Measurements from ENCODE around the gene CCNB2.

DNA sequence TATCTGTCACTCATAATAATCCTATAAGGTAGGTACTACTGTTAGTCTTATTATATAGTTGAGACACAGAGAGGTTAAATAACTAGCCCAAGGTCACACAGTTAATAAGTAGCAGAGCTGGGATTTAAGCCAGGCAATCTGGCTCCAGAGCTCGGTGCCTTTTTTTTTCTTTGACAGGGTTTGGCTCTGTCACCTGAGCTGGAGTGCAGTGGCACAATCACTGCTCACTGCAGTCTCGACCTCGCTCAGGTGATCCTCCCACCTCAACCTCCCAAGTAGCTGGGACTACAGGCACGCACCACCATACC is 96.5 kb downstream of the LIPC start:
- RRBS = no CpG with 5 or more reads among the region's 4 CpGs

- RRBS = no CpG with 5 or more reads among the region's 4 CpGs
Observed at GRCh38 chr15:59030701-59031165, 43.3 kb downstream of the RNF111 start.

- RRBS = 3% methylated on average over 26 of the region's 71 CpGs
Observed at GRCh38 chr15:59104667-59105998, at the start of gene CCNB2. TSS of gene CCNB2 (plus strand) at chr15:59105146.

- RRBS = no CpG with 5 or more reads among the region's 10 CpGs
Observed at GRCh38 chr15:59315777-59316717, 56.6 kb downstream of the MYO1E start.

GRCh38 chr15:59336530-59337489 is 35.9 kb downstream of the MYO1E start:
- RRBS = no CpG with 5 or more reads among the region's 10 CpGs

GRCh38 chr15:59354589-59355018 is 18.1 kb downstream of the MYO1E start:
- RRBS = no CpG with 5 or more reads among the region's 5 CpGs

DNA sequence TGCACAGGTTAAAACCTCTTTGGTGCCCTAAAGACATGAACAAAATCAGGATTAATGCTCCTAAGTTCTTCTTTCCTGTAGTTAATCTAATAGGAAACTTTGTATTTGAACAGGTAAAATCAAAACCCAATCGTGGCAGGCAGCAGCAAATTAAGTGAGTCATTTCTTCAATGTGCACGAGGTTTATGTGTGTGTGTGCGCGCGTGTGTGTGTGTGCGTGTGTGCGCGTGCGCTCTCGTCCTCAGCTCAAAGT is 851 bp downstream of the FAM81A start:
- RRBS = no CpG with 5 or more reads among the region's 10 CpGs

GRCh38 chr15:59549635-59550168 is 61.9 kb upstream of the GCNT3 start:
- RRBS = no CpG with 5 or more reads among the region's 4 CpGs

DNA sequence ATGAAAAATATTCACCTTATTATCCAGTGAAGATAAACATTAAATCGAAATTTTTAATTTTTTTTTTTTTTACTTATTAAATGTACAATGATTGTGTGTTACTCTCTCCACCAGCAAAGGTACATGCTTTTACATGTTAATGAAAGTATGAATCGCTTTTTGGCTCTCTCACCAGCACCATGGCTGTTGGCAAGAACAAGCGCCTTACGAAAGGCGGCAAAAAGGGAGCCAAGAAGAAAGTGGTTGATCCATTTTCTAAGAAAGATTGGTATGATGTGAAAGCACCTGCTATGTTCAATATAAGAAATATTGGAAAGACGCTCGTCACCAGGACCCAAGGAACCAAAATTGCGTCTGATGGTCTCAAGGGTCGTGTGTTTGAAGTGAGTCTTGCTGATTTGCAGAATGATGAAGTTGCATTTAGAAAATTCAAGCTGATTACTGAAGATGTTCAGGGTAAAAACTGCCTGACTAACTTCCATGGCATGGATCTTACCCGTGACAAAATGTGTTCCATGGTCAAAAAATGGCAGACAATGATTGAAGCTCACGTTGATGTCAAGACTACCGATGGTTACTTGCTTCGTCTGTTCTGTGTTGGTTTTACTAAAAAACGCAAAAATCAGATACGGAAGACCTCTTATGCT is 79.2 kb upstream of the BNIP2 start:
- RRBS = no CpG with 5 or more reads among the region's 15 CpGs

GRCh38 chr15:59803224-59804159 is 114.4 kb upstream of the BNIP2 start:
- RRBS = no CpG with 5 or more reads among the region's 23 CpGs

DNA sequence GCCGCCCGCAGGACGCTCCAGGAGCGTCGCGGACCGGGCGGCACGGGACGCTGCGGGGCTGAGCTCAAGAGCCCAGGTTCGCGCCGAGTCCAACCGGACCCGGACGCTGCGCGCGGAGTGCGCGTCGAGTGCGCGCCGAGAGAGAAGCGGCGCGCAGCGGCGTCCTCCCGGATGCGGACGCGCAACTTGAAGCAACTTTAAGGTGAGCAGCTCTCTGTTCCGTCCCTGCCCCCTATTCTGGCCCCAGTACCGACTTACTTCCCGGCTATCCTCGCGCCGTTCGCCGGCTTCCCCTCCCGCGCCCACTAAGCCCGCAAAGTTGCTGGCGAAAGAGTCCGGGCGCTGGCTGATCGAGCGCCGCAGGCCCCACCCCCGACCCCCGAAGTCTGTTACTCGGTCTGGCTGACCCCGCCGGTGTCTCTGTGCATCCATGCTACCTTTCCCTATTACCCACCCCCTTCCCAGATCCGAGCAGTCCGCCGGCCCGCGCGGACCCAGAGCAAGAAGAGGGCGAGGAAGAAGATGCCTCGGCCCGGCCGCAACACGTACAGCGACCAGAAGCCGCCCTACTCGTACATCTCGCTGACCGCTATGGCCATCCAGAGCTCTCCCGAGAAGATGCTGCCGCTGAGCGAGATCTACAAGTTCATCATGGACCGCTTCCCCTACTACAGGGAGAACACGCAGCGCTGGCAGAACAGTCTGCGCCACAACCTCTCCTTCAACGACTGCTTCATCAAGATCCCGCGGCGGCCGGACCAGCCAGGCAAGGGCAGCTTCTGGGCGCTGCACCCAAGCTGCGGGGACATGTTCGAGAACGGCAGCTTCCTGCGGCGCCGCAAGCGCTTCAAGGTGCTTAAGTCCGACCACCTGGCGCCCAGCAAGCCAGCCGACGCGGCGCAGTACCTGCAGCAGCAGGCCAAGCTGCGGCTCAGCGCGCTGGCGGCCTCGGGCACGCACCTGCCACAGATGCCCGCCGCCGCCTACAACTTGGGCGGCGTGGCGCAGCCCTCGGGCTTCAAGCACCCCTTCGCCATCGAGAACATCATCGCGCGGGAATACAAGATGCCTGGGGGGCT is 670 bp downstream of the FOXB1 start:
- RRBS = 27% methylated on average over 60 of the region's 117 CpGs

DNA sequence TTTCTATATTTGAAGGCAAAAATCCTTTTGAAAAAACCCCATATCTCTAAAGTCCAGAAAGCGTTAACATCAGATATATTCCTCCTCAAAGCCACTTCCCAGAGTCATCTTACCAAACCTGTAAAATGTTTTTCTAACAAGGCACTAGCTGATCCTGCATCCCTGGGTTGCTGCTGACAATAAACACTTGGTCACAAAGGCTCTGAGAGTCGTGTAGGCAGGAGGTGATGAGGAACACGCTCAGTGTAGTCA is 73.3 kb downstream of the FOXB1 start:
- RRBS = no CpG with 5 or more reads among the region's 3 CpGs

DNA sequence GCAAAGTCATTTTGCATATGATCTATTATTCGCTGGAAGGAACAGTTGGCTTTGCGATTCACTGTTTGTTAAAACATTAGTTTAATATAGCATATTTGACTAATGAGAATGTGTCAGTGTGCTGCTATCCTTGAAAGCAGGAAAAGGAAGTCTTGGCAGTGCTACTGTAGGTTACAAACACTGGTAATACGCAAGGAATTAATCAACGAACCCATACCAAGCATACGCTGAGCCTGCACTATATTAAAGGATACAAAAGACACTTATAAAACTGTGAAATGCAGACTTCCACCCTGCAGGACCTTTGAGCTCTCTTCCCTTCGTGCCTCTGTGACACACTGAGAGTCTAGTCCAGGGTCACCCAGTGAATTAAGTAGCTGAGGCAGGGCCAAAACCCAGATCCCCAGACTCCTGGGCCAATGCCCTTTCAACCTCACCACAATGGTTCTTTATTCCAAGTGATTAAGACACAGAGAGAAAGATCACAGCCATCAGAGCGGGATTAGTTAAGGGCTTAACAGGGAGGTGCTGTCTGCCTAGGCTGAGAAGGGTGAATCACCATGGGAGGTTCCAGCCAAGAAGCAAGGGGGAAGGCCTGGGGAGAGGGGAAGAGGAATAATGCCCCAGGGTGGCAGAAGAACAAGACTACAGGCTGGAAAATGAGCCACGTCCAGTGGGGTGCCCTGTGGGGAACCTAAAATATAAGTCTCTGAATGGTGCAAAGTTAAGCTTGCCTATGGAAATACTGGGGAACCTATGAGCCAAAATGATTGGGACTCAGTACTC is 6.8 kb downstream of the ANXA2 start:
- RRBS = no CpG with 5 or more reads among the region's 8 CpGs

DNA sequence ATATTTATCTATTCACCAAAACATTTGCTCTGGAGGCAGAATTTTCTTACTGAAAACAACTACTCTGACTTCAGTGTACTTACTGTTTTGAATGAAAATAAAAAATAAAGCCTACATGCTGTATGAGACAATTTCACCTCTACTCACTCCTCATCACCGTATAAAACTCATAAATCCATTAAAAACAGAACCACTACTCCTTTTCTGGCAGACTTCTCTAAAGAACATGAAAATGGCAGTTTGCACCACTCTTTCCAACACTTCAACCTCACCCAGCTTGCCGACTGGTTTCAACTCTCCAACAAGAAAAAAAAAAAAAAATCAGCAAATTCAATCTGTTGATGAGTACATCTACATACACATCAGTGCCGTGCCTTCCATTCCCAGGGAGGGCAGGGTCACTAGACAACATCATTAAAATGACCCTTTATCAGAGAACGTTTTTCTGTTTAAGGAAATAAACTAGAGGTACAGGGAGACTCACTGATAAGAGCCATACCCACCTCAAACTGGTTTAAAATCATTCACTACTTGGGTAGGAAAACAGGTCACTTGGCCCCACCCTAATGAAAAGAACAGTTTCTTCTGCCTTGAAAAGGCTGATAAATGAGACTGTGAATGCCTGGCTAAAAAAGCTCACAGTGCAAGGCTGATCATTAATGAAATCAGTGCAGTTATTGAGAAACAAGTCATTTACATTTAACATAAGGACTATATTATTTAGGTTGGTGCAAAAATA is 6.0 kb downstream of the ANXA2 start:
- RRBS = no CpG with 5 or more reads among the region's 4 CpGs

GRCh38 chr15:60394925-60395779 is 2.6 kb downstream of the ANXA2 start:
- RRBS = no CpG with 5 or more reads among the region's 8 CpGs

DNA sequence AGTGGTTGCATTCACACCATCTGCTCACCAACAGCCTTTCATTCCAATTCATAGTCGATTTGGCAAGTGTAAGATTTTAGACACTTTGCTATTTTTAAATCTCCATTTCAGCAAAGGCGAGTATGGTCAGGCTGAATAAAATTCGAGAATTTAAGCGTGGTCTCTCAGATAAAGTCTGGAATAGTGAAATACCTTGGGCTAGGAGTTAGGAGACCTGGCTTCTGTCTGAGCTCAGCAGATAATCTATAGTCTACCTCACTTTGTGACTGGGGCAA is 29.0 kb upstream of the ICE2 start:
- RRBS = no CpG with 5 or more reads among the region's 4 CpGs

- RRBS = no CpG with 5 or more reads among the region's 2 CpGs
Observed at GRCh38 chr15:60576035-60576476, 97.1 kb upstream of the ICE2 start.

- RRBS = 75% methylated on average over 7 of the region's 16 CpGs
Observed at GRCh38 chr15:60620722-60621379, 141.9 kb upstream of the ICE2 start.

- RRBS = no CpG with 5 or more reads among the region's 2 CpGs
Observed at GRCh38 chr15:60691504-60692001, 212.6 kb upstream of the ICE2 start.

DNA sequence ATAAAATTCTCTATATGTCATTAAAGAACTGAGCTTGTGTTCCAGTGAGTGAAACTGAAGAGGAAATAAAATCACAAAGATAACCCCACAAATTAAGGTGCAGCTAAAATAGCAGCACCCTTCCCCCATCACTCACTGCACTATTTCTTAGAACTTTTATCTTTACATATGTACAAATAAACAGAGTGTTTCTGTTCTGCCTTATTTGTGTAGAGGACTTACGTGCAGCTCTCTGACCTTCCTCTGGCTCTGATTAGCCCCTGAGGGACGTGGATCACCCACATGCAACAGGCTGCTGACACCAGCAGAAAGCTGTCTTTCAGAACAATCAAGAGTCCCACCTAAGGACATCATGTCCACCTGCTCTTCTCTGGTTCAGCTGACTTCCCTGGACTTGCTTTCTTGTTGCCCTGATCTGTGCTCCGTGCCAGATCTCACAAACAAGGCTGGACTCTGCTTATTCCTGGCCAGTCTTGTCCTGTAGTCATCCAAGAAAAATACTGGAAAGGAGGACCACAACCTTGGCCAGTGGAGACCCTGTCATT is 243.4 kb upstream of the ICE2 start:
- RRBS = no CpG with 5 or more reads among the region's 3 CpGs